ENCODE results near the genes HSPB1 and UPK3B.

DNA sequence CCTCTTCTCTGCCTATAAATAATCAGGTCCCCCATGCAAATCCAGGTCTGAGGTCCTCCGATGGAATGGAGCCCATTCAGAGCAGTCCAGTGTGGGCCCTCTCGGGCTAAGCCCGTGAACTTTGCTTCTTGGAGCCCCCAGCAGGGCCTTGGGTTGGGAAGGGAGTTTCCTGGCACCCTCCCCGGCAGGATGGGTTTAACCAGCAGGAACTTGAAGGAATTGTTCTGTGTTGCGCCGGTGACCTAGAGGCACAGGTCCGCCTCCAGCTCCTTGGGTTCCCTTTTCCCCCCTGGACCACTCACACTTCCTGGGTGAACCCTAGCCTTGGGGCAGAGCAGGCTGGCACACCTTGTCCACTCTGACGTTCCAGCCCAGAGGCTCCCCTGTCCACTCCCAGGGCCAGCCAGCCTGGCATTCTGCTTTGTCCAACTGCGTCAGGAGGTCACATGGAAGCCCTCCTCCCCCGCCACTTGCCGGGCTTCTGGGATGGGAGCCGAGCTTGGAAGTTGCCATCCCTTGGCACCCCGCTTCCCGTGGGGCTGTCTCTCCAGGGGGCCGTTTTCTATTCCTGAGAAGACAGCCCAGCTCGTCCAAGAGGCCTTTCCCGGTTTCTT, 25.9 kb downstream of the TMEM120A start:
- PRO-cap: no peak
- RAMPAGE, long total RNA, 4 experiments: no peak in any of the 4 experiments

DNA sequence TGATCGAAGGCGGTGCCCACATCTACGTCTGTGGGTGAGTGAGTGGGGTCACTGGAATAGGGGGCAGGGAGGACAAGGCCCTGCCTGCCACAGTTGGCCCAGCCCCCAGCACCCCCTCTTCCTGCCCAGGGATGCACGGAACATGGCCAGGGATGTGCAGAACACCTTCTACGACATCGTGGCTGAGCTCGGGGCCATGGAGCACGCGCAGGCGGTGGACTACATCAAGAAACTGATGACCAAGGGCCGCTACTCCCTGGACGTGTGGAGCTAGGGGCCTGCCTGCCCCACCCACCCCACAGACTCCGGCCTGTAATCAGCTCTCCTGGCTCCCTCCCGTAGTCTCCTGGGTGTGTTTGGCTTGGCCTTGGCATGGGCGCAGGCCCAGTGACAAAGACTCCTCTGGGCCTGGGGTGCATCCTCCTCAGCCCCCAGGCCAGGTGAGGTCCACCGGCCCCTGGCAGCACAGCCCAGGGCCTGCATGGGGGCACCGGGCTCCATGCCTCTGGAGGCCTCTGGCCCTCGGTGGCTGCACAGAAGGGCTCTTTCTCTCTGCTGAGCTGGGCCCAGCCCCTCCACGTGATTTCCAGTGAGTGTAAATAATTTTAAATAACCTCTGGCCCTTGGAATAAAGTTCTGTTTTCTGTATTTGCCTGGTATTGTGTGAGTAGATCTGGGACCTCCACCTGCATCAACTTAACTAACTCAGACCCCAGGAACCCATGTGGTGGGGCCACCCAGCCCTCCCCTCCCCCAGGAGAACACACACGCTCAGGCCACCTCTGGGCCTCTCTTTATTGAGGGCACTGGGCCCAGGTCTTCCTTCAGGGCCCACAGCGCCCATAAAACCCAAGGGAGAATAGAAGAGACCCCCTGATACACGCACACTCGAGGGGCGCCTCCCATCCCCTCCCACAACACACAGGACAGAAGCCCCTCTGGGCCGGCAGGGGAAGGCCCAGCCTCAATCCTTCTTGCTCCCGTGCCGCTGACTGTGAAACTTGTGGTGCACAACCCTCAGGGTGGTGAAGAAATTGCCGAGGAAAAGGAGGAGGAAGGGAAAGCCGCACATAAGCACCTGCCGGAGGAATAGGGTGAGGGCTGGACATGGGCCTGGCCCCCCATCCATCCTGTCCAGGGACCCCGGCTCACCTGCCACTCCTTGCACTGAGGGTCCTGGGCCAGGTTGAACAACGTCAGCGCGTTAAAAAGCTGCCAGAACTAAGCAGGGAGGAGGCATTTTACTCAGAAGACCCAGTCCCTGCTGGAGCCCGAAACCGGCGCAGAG, 7.7 kb downstream of the TMEM120A start:
- PRO-cap: no peak
- RAMPAGE, long total RNA, 4 experiments: no peak in any of the 4 experiments

DNA sequence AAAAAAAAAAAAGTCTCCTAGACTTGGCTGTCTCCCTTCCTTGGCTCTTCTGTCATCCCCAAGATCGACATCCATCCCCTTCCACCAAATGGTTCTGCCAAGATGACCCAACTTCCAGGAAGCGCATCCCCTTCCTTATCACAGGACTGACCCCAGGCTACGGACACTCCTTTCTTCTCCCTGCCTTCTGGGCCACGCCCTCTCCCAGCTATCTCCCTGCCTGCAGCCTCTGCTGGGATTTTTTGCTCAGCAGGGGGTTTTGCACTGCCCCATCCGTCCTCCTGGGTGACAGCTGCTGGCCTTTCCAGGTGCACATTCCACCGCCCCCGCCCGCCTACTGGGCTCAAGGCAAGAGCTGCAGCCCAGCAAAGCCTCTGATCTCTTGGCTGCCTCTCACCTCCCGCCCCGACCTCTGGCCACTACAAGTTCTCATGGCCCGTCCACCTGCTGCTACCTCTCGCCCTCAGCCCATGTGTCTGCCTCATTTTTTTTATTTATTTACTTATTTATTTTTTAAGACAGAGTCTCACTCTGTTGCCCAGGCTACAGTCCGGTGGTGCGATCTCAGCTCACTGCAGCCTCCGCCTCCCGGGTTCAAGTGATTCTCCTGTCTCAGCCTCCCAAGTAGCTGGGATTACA, 3.4 kb downstream of the TMEM120A start:
- PRO-cap: no peak
- RAMPAGE, long total RNA, 4 experiments: no peak in any of the 4 experiments

GRCh38 chr7:76108879-76109344, 61.0 kb downstream of the MDH2 start:
- PRO-cap: bidirectional peak, plus-strand start at chr7:76109183, minus-strand start at chr7:76109092
- RAMPAGE, long total RNA, 4 experiments: start-site peak on the minus strand in 1 of 4 experiments, at chr7:76109075-76109092 at its widest, 5 reads per replicate

- PRO-cap: no peak
- RAMPAGE, long total RNA, 4 experiments: no peak in any of the 4 experiments
These were observed 33.3 kb downstream of the SRRM3 start for GRCh38 chr7:76234783-76235613.

DNA sequence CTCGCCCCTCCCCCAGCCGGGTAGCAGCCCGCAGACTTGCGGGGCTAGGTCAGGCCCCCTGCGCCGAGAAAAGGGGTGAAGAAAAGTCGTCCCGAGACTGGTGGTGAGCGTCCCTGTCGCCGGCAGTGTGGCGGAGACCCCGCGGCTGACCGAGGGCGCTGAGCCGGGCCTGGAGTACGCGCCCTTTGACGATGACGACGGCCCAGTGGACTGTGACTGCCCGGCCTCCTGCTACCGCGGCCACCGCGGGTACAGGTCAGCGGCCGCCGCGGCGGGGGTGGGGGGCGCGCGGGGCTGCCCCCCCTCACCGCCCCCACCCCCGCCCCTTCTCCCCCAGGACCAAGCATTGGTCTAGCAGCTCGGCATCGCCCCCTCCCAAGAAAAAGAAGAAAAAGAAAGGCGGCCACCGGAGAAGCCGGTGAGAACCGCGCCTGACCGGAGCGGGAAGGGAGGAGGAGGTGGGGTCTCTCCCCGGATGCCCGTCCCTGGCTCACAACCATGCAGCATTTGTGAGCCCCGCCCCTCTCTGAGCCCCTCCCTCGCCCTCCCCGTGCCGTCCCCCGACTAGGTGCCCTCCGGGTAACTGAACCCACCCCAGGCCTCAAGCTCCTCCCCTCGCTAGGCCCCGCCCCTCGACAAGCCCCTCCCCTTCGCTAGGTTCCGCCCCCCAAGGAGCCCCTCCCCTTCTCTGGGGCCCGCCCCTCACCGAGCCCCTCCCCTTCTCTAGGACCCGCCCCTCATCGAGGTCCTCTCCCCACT, 42.5 kb upstream of the HSPB1 start:
- PRO-cap: no peak
- RAMPAGE, long total RNA, 4 experiments: no peak in any of the 4 experiments

DNA sequence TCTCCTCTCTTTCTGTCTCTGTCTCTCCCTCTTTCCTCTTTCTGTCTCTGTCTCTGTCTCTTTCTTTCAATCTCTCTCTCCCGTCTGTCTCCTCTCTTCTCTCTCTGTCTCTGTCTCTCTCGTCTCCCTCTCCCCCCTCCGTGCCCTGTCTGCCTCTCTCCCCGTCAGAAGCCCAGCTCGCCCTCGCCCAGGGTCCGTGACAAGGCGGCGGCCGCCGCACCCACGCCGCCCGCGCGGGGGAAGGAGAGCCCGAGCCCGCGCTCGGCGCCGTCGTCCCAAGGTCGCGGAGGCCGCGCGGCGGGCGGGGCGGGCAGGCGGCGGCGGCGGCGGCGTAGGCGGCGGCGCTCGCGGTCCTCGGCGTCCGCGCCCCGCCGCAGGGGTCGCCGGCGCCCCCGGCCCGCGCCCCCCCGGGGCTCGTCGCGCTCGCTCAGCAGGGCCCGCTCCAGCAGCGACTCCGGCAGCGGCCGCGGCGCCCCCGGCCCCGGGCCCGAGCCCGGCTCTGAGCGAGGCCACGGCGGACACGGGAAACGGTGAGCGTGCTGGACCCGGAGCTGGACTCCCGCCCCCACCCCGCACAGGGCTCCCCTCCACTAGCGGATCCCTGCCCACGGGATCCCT, 21.1 kb upstream of the HSPB1 start:
- PRO-cap: no peak
- RAMPAGE, long total RNA, 4 experiments: no peak in any of the 4 experiments

- PRO-cap: unidirectional peak, plus-strand start at chr7:76302414; bidirectional peak, plus-strand start at chr7:76302675, minus-strand start at chr7:76302474; unidirectional peak, minus-strand start at chr7:76302955; unidirectional peak, minus-strand start at chr7:76302985
- RAMPAGE, long total RNA, 4 experiments: start-site peak on the plus strand in 4 of 4 experiments, at chr7:76302583-76302700 at its widest, 16 to 98 reads per replicate
These were observed at the start of gene HSPB1 for GRCh38 chr7:76302056-76303091. Gene HSPB1, plus strand, starts transcription at chr7:76302673.

DNA sequence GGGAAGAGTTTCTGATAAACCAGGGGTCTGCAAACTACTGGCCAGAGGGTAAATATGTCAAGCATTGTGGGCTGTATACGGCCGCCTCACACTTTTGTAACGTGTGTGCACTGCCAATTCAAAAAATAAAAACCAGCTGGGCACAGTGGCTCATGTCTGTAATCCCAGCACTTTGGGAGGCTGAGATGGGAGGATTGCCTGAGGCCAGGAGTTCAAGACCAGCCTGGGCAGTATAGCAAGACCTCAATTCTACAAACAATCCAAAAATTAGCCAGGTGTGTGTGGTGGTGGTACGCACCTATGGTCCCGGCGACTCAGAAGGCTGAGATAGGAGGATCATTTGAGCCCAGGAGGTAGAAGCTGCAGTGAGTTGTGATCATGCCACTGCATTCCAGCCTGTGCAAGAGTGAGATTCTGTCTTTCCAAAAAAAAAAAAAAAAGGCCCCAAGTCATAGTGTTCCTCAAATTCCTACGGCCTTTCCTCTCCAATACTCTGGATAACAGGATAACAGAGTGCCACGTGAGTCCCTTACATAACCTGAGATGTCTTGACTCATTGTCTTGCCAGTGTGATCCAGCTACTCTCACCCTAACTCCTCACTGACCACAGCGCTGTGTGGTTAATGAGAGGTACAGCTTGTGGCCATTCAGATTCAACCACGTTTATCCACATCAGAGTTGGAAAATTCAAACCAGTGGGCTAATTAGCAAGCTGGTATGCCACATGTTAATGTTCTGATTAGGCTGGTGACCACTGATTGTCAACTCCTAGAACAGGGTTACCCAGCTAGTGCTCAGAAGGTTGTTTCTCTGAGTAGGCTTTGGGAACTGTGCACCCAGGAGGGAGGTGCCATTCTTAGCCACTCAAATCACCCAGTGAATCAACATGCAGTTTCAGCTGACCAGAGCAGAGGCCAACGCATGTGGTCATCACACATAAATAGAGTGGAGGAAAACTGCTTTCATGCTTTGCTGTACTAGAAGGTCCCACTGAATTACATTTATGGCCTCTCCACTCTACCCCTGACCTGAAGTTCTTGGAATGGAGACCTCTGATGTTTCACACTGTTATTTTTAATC, 20.0 kb downstream of the HSPB1 start:
- PRO-cap: no peak
- RAMPAGE, long total RNA, 4 experiments: no peak in any of the 4 experiments

DNA sequence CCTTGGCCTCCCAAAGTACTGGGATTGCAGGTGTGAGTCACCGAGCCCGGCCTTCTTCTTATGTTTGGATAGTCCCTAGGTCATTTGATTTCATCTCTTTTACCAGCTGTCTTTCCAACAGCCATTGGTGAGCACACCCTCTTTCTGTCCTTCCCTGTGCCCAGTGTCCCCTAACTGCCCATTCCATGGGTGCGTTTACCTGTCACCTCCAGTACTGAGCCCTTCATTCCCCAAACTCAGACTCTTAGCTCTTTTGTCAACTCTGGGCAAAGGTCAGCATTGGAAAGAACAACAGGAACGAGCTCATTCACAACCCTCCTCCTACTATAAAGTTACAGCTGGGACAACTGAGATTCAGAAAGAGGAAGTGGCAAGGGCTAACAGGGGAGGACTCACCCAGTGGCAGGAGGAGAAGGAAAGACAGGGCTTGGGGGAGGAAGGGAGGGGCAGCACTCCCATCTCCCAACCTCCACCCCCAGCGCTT, 5.5 kb downstream of the SSC4D start:
- PRO-cap: unidirectional peak, plus-strand start at position 357 of the sequence
- RAMPAGE, long total RNA, 4 experiments: no peak in any of the 4 experiments

DNA sequence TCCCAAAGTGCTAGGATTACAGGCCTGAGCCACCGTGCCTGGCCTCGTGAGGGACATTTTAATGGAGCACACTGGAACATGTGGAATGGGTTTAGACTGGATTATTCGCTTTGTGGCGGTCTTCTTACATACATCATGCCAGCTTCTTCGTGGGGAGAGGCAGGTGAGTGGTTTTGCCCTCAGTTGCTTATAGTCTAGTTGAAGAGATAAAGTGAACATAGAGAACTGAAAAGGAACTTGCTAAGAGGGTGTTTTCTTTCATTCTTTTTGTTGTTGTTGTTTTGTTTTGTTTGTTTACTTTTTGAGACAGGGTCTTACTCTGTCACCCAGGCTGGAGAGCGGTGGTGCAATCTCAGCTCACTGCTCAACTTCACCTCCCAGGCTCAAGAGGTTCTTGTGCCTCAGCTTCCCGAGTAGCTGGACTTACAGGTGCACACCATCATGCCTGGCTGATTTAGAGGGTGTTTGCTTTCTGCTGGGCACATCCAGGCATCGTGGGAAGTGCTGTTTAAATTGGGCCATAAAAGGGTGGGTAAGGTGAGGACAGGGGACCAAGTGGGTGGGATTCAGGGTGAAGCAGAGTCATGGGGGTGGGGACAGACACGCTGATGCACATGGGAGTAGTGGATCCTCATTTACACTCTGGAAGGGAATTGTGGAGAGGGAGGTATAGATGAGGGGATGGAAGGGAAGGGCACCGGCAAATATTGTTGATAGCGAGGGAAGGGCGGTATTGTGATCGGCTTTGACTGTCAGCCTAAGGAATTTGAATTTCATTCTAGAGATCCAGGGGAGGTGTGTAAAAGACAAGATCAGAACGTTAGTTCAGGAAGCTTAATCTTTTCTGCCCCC, 3.4 kb downstream of the DTX2 start:
- PRO-cap: no peak
- RAMPAGE, long total RNA, 4 experiments: start-site peak on the plus strand in 1 of 4 experiments, centred at positions 589 to 750 of the sequence, 9 to 16 reads per replicate

DNA sequence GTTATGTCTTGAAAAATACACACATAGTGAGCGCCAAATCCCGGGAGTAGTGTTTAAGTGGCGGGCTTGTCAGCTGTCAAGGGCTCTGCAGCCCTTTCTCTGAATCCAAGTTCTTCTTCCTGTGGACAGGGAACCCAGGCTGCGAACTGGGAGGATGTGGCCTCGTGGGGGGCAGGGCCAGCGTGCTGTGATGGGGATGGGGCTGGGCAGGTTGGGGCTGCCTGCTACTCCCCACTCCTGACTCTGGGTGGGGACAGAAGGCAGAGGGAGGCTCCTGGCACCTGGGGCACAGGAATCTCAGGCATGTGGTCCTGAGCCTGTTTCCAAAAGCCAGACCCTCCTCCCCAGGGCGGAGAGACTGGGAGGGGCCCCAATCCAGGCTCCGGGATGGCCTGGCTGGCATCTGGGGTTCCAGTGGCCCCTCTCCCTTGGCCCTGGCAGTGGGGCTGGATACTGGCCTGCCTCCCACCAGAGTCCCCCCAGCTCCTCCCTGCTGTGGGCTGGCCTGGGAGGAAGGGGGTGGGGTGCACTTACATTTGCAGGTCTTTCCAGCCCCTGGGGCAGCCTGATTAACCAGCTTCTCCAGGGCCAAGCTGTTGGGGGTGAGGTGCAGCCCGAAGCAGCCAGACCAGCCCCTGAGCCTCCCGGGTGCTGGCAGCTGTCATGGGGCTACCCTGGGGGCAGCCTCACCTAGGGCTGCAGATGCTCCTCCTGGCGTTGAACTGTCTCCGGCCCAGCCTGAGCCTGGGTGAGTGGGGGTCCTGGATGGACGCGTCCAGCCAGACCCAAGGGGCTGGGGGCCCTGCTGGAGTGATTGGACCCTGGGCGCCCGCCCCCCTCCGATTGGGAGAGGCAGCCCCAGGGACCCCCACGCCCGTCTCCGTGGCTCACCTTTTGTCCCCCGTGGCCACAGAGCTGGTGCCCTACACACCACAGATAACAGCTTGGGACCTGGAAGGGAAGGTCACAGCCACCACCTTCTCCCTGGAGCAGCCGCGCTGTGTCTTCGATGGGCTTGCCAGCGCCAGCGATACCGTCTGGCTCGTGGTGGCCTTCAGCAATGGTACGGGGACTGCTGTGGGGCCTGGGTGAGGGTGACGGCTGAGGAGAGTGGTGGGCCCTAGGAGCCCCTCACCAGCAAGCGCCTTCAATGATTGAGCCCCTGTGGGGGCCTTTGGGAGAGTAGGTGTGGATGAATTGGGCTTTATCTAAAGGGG, at the start of gene UPK3B:
TSS of gene UPK3B (plus strand) at position 563 of the 1,217 bp plus-strand sequence.
- PRO-cap: no peak
- RAMPAGE, long total RNA, 4 experiments: no peak in any of the 4 experiments

DNA sequence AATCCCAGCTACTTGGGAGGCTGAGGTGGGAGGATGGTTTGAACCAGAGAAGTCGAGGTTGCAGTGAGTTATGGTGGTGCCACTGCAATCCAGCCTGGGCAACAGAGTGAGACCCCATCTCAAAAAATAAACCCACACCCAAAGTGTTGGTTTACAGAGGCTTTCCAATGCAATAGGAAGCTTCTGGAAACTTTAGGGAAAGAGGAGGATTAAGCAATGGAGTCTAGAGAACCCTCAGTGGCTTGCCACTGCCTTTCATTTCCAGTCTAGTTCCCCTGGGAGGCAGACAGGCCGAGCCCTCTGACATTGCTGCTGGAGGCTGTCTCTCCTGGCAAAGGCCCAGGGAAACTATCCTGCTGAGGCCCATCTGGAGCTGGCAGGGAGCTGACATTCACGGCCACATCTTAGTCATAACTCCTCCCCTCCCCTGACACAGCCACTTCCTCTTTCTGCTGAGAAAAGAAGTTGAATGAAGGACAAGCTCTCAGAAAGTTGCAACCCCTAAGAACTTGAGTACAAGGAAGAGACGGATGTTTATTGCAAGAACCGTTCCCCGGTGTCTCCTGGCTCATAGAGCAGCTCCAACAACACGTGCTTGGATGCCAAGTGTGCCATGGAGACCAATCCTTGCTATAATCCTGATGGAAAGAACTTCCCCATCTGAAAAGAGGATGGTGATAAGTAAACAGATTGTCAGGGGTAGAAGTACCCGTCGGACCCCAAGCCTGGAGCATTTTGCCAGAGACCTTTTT, 21.1 kb downstream of the POMZP3 start:
- PRO-cap: no peak
- RAMPAGE, long total RNA, 4 experiments: no peak in any of the 4 experiments

DNA sequence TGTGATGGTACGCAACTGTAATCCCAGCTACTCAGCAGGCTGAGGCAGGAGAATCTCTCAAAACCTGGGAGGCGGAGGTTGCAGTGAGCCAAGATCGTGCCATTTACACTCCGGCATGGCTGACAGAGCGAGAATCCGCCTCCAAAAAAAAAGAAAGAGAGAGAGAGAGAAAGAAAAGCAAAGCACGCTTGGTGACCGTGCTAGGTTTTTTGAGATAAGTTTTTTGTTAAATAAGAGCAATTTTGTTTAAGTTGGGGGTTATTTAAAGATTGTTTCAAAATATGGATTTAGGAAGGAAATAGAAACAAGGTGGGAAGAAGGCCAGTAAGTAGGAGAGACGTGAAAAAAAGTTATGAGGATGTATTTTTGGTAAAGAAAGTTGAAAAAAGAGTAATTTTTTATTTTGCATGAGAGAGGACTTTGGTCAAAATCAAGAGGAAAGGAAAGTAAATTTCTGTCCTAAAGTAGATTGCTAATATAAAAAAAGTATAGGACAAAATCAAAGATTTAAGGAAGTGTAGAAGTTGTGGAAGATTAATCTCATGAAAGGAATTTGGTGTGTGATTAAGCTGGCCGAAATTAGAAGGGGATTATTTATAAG, 3.3 kb downstream of the POMZP3 start:
- PRO-cap: no peak
- RAMPAGE, long total RNA, 4 experiments: no peak in any of the 4 experiments

DNA sequence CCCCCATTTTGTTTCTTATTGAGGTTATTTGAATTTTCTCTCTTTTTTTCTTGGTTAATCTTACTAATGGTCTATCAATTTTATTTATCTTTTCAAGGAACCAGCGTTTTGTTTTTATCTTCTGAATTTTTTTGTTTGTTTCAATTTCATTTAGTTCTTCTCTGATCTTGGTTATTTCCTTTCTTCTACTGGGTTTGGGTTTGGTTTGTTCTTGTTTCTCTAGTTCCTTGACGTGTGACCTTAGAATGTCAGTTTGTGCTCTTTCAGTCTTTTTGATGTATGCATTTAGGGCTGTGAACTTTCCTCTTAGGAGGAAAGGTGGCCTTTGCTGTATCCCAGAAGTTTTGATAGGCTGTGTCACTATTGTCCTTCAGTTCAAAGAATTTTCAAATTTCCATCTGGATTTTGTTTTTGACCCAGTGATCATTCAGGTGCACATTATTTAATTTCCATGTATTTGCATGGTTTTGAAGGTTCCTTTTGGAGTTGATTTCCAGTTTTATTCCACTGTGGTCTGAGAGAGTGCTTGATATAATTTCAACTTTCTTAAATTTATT, 6.2 kb upstream of the SPDYE18 start:
- PRO-cap: no peak
- RAMPAGE, long total RNA, 4 experiments: start-site peak on the minus strand in 1 of 4 experiments, centred at position 210 of the sequence, 10 reads per replicate

DNA sequence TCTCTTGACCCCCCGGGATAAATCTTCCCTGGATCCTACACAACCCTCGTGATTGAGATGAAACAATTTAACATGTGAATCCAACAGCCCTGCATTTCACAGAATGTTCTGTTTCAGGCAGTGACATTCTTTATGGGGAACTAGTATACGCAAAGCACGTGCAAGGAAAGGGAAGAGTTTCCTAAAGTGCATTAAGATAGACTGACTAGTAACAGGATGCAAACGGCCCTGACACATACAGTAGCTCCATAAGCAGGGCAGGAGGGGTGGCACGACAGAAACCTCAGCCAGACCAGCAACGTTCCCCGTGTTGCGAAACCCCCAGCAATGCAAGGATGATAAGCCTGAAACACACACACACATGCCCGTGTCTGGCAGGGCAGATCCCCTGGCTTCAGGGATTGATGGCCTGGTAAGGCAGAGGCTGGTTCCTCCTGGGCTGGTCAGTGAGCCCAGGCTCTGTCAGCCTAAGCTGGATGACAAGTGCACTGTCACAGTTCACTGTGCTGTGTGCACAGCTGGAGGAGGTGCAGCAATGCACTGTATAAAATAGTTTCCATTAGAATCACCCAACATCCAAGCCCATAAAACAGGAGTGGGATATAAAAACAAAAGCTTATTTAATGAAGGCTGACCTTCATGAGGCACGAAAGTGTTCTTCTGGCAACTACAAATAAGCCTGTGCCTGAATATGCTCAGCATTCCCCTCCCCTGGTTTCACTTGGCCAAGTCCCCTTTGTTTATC, 89.0 kb downstream of the GSAP start:
- PRO-cap: no peak
- RAMPAGE, long total RNA, 4 experiments: no peak in any of the 4 experiments

DNA sequence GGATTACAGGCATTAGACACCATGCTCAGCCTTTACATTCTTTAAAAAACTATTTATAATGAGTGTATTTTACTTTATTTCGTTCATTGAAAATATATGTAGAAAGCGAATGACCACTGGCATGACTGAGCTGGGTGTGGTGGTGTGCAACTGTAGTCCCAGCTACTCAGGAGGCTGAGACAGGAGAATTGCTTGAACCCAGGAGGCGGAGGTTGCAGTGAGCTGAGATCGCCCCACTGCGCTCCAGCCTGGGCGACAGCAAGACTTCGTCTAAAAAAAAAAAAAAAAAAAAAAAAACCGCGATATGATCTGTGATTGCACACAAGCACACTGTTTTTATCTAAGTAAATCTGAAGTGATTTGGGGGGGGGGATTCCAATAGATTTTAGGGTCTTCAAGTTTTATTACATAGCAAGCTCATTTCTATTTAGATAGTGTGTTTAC, 34.8 kb upstream of the PTPN12 start:
- PRO-cap: no peak
- RAMPAGE, long total RNA, 4 experiments: no peak in any of the 4 experiments

GRCh38 chr7:77542619-77543131, 5.6 kb downstream of the PTPN12 start:
- PRO-cap: no peak
- RAMPAGE, long total RNA, 4 experiments: start-site peak on the plus strand in 1 of 4 experiments, at chr7:77542634-77542798 at its widest, 19 reads per replicate

DNA sequence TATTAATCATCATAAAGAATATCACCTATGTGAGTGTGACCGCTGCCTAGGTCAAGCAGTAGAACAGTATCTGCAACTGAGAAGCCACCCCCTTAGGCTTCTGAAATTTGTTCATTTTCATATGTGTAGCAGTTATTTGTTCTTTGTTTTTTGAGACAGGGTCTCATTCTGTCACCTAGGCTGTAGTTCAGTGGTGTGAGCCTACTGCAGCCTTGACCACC, 54.2 kb upstream of the RSBN1L start:
- PRO-cap: no peak
- RAMPAGE, long total RNA, 4 experiments: no peak in any of the 4 experiments

GRCh38 chr7:77727959-77728315, 31.7 kb downstream of the RSBN1L start:
- PRO-cap: no peak
- RAMPAGE, long total RNA, 4 experiments: no peak in any of the 4 experiments

Measured in Peyer's patch (tissue), 4 donors.